Measurements from ENCODE around the genes TRAPPC8, GAREM1, C18orf21 and ELP2.

DNA sequence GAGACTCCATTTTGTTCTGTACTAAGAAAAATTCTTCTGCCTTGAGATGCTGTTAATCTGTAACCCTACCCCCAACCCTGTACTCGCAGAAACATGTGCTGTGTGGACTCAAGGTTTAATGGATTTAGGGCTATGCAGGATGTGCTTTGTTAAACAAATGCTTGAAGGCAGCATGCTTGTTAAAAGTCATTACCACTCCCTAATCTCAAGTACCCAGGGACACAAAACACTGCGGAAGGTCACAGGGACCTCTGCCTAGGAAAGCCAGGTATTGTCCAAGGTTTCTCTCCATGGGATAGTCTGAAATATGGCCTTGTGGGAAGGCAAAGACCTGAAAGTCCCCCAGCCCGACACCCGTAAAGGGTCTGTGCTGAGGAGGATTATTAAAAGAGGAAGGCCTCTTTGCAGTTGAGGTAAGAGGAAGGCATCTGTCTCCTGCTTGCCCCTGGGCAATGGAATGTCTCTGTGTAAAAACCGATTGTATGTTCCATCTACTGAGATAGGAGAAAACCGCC, 49.9 kb upstream of the SLC25A52 start:
- PRO-cap: no peak

DNA sequence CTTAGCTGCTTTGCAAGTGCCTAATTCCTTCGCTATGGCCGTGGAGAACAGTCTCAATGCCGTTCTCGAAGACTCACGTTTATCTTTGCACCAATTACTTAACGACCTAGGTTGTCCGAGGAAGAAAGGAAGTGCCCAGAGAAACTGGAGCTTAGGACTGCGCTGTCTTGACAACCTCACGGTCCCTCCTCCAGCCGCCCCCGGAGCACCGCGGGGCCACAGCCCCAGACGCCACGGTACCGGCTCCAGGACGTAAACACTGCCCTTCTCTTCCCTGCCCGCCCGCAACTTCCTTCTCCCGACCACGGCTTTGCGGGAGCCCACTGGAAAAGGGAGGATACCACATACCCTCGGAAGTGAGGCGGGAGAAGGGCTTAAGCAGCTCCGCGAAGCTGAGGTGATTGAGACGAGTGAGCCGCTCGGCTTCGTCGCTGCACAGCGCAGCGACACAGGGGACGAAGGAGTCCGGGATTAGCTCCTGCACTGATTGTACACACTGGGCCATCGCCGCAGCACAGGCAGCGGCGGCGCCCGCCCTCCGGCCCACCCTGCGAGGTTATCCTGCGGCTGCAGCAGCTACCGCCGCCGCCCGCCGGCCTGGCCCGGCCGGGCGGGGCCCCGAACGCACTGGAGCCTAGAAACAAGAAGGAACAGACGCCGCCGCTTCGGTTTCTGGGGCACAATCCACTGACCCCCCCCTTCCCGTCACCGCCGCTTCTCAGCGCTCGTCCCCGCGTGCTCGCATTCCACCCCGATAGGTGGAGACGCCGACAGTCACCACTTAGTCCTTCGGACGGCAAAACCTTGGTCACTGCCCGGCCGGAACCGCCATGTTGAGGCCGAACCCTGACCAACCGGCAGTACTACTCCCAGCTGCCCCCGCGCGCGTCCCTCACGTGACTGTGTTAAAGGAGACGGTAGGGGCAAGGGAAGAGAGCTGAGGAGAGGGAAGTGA, at the start of gene TRAPPC8:
Gene TRAPPC8 (minus strand): TSS at position 869 of the 955 bp plus-strand sequence.
- PRO-cap: unidirectional peak, plus-strand start at position 227 of the sequence; unidirectional peak, plus-strand start at position 434 of the sequence; bidirectional peak, plus-strand start at position 637 of the sequence, minus-strand start at position 869 of the sequence

DNA sequence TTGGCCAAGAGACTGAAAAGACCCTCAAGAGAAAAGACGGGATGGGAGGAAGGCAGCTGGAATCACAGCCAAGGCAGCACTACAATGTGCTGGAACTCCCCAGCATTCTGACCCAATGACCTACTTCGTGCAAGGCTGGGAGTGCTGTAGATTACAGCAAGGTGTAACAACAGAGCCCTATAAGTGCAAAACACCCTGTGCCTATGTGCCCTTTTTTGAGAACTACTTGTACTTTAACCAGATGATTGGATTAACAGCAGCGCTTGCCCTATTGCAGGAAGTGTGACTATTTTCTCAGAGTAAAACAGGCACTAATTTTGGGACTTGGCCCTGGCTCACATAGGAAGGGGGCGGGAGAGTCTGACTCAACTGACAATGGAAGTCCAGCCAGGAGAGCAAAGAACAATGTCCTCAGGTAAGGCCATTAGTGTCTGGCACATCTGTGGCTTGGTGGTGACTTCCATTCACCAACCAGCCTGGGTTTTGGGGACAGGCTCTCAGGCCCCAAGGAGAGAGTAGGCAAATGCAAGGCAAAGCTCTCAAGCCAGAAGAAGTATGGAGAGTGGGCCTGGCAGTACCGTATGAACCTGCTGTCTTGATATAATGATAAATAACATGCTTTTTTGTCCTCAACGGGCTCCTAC, 35.6 kb upstream of the RNF125 start:
- PRO-cap: no peak

- PRO-cap: no peak
Observed at GRCh38 chr18:32087068-32087468, 4.6 kb upstream of the RNF138 start.

GRCh38 chr18:32095746-32096812, 4.4 kb downstream of the RNF138 start:
- PRO-cap: no peak

- PRO-cap: no peak
Observed at GRCh38 chr18:32321289-32322103, 131.7 kb downstream of the MEP1B start.

GRCh38 chr18:32470575-32471452, at the start of gene GAREM1:
TSS of gene GAREM1 (minus strand) at chr18:32470882.
- PRO-cap: unidirectional peak, minus-strand start at chr18:32470882

DNA sequence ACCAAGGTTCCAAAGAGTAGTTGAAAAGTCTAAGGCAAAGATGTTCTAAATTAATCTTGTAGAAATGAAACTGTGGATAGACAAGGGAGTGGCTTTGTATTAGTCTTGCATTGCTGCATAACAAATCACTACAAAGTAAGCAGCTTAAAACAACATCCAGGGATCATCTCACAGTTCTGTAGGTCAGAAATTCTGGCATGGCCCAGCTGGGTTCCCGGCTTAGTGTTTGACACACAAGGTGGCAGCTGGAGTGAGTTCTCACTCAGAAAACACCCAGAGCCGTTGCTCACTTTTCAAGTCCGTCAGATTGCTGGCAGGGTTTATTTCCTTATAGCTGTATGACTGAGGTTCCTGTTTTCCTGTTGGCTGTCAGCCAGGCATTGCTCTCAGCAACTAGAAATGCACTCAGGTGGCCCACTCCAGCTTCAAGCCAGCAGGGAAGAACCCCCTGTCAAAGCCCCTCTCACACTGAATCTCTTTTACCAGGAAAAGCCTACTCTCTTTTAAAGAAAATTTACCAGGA, 324.2 kb downstream of the CCDC178 start:
- PRO-cap: no peak

- PRO-cap: no peak
Observed at GRCh38 chr18:34659627-34660146, 50.4 kb upstream of the DTNA start.

GRCh38 chr18:34660147-34660912, 49.8 kb upstream of the DTNA start:
- PRO-cap: no peak

DNA sequence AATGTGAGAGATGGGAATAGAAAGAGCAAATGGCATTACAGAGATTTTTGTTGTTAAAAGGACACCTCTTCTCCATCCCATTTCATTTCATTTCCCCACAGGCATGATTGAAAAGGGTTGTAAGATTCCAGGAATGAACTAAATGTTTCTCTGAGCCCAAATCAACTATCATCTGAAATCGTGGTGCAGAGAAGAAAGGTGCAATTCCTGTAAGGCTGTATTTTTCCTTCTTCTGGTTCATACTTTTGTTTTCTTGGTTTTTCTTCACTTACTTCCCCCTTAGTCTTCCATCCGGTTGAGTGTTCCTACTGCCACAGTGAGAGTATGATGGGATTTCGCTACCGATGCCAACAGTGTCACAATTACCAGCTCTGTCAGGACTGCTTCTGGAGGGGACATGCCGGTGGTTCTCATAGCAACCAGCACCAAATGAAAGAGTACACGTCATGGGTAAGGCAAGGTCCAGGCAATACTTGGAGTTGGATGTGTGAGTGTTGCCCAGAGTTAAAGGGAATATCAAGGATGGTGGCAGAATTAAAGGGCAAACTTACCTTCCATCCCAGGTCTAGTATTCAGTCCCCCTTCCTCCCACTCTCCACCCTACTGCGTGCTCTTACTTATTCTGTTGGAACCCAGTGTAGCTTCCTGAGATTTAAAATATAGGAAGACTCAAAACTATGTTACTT, 107.9 kb downstream of the DTNA start:
- PRO-cap: no peak

- PRO-cap: no peak
Observed at GRCh38 chr18:34909709-34910383, 131.4 kb upstream of the MAPRE2 start.

DNA sequence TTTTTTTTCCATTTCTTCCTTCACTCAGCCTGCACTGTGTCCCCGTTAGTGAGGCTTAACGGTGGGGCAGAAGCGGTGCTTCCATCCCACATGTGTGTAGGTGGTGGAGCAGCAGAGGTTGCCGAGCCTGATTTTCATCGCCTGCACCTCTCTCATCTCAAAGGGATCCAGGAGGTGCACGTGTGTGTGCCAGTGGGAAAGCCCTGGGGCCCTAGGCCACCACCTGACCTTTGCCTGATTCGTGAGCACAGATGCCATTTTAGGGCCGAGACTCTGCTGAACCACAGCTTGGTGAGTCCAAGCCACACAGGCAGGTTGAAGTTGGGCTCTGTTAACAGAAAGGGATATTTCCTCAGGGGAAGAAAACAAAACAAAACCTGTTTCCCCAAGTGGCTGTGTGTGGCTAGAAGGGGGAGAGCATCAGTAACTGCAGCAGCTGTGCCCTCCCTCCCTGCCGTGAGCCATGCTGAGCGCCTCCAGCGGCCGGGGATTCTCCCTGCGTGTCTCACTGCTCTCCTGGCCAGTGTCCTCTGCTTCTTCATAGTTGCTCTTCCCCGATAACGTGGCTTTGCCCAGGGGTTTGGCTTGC, 81.5 kb downstream of the MAPRE2 start:
- PRO-cap: no peak

- PRO-cap: no peak
Observed at GRCh38 chr18:35478981-35479648, 18.6 kb downstream of the INO80C start.

DNA sequence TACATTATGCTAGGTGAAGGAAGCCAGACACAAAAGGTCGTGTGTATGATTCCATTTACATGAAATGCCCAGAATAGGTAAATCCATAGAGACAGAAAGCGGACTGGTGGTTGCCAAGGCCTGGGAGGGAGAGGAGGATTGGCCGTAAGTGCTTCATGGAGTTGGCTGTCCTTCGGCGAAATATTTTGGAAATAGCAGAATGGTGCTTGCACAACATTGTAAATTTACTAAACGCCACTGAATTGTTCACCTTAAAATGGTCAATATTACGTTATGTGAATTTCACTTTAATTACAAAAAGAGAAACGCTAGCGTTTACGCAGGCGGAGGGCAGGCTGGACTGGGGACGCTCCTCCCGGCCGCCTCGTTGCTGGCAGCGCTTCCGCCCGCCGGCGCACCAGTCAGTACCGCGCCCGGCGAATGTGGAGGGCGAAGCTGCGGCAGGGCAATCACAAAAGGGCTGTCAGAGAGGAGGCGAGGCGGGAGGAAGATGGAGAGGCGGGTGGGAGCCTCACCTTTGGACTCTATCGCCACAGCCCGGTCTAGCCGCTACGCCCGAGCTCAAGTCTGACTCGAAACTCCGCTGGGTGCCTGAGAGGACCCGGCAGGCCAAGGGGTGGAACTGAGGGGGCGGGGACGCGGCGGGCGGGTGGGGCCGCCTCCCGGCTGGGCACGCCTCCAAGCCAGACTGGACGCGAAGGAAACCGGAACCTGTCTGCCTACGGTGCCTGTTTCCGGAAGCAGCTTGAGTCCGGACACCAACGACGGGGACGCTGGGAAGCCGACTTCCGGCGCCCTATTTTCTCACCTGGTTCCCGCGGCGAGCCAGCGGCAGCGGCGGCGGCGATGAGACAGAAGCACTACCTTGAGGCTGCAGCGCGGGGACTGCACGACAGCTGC, at the start of gene C18orf21:
Gene C18orf21 (plus strand): TSS at position 797 of the 900 bp plus-strand sequence.
- PRO-cap: bidirectional peak, plus-strand start at position 800 of the sequence, minus-strand start at position 569 of the sequence

- PRO-cap: bidirectional peak, plus-strand start at chr18:36129924, minus-strand start at chr18:36129843
Observed at GRCh38 chr18:36129603-36130474, at the start of gene ELP2. TSS of gene ELP2 (plus strand) at chr18:36129899.

DNA sequence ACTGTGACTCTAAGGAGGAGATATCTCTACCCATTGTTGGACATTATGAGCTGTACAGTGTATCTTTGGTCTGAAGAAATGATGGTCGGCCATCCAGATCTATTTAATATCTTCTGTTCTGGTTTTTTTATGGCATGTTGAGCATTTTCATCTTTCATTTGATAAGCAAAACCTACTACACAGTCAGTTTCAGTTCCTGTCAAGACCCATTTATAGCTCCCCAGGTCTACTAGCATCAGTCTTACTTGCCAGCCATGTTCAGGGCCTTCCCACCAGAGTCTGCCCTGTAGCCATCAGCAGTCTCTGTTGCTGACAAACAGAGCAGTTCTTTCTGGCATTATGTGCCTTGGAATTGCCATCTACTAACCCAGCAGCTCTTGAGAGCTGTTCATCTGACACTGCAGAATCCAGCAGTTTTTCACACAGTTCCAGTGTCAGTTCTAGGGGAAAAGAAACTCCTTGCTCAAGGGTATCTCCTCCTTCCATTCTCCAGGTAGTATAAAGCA, 20.2 kb downstream of the ELP2 start:
- PRO-cap: no peak

DNA sequence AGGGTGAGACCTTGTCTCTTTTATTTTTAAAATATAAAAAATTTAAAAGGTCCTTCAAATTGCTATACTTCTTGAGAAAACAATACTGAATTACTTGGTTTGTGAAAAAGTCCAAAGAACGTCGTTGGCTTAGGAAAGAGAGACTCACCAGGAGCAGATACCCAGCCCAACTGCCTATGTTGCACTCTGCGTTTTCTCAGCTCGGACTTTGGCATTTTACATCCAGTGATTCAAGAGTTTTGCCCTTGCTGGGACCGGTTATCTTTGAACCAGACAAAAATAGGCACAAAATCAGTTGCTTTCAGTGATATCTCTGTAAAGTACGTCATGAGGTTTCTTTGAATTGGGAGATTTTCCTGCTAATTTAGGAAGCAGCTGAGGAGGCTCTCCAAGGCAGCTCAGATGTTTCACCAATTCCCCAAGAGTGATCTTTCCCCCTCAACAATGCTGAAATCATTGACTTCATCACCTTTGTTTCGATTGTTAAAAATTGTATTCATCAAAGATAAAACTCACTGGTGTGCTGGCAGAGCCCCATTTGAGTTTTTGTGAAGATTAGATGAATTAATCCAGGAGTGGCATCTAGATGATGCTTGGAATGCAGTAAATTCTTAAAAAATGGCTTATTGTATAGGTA, 29.3 kb downstream of the FHOD3 start:
- PRO-cap: no peak

GRCh38 chr18:36402779-36403131, 105.2 kb downstream of the FHOD3 start:
- PRO-cap: no peak

DNA sequence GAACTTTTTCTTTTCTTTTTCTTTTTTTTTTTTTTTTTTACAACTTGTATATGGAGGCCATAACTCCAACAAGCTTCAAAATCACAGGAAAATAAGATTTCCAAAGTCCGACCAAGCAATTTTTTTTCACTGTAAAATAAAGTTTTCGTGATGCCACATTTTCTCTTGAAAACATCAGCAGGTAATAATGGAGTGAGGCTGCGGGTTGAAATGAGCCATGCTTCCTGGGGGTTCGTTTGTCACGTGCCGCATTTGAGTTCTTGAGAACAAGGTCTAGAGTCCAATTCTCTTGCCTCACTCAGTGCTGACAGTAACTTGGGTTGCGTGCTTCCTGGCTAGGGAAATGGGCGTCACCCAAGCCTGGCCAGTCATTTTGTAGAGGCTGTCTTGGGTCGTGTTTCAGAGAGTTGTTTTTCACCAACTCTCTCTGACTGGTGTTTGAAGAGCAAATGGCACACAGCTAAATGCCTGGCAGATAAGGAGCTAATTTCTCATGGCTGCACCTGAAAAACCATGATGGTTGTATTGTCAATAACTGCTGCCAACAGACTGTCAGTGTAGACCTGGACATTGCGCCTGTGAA, 195.8 kb downstream of the FHOD3 start:
- PRO-cap: no peak